Hair follicular keratinocyte (primary cell): ENCODE data around the genes QPCTL, DMWD and IGFL4.

DNA sequence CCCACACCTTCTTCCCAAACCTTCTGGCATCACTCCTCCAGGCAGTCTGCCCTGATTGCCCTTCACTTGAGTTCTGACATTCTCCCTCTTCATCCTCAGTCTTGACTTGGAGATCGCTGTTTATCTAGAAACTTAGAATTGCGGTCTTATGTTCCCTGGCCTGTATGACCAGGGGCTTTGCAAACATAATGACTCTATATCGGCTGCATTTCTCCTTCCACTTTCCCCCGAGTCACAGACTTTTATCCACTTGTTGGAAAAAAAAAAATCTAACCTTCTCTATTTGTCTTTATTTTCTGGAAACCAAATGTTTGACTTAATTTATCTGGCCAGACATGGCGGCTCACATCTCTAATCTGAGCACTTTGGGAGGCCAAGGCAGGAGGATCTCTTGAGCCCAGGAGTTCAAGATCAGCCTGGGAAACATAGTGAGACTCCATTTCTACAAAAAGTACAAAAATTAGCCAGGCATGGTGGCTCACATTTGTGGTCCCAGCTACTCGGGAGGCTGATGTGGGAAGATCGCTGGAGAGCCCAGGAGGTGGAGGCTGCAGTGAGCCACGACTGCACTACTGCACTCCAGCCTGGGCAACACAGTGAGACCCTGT lies 5.4 kb upstream of the OPA3 start:
- RAMPAGE, long total RNA, result no peak

DNA sequence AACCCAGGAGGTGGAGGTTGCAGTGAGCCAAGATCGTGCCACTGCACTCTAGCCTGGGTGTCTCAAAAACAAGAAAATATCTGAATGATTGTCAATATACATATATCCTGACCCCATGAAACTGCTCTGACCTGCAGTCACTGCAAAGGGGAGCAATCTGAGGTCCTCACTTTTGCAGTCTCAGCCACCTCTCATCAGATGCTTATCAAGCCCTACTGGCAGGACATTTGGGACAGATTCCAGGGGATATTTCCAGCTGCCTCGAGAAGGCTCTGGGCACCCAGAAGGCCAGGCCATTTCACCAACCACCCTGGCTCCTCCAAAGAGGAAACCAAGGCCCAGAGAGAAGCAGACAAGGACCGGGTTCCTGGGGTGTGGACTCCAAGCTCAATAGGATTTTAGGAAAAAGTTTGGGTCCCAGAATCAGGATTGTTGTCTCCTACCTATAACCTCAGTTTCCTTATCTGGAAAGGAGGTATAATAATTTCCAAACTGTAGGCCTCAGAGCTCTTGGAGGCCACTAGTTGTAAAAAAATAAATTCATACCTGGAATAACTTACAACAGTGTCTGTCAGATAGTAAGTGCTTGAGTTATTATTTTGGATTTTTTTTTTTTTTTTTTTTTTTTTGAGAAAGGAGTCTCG lies 2.2 kb downstream of the EML2 start:
- RAMPAGE, long total RNA, result no peak

DNA sequence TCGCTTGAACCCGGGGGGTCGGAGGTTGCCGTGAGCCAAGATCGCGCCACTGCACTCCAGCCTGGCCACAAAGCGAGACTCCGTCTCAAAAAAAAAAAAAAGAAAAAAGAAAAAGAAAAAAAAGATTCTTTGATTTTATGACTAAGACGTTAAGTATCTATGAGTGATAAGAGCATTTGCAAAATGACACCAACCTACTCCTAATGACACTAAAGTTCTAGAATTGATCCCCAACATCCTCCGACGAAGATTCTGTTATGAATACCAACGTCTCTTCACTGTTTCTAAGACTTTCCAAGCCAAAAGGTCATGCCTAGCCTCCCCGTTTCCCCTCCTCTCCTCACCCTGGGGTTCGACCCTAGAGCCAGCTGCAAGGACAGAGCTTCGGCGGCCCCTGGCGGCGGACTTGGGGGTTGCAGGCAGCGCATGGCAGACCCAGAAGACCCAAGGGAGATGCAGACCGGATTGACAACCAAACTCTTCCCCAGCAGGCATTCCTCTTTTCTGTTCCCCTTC lies 3.8 kb upstream of the EML2 start:
- RAMPAGE, long total RNA, result no peak

GRCh38 chr19:45643414-45644071 lies 4.3 kb upstream of the EML2 start:
- RAMPAGE, long total RNA, result no peak

DNA sequence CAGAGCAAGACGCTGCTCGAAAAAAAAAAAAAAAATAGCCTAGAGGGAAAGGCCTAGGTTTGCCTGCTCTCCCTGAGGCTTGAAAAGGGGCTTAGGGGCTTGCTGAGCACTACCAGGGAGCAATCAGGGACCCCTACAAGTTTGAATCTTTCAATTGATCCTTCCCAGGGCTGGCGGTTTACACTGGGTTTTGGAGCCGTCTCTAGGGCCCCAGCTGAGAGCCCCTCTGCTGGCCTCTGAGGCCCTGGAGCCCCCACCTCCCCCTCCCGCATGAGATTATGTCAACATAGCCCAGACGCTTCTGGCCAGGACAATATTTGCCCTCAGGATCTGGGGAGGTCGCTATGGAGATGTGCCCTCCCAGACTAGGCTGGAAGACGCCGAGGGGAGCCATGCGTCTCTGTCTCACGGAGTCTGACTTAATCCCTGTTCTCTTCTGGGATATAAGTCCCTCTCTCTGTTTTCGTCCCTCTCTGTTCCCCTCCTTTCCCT lies 10.2 kb upstream of the GIPR start:
- RAMPAGE, long total RNA, result no peak

DNA sequence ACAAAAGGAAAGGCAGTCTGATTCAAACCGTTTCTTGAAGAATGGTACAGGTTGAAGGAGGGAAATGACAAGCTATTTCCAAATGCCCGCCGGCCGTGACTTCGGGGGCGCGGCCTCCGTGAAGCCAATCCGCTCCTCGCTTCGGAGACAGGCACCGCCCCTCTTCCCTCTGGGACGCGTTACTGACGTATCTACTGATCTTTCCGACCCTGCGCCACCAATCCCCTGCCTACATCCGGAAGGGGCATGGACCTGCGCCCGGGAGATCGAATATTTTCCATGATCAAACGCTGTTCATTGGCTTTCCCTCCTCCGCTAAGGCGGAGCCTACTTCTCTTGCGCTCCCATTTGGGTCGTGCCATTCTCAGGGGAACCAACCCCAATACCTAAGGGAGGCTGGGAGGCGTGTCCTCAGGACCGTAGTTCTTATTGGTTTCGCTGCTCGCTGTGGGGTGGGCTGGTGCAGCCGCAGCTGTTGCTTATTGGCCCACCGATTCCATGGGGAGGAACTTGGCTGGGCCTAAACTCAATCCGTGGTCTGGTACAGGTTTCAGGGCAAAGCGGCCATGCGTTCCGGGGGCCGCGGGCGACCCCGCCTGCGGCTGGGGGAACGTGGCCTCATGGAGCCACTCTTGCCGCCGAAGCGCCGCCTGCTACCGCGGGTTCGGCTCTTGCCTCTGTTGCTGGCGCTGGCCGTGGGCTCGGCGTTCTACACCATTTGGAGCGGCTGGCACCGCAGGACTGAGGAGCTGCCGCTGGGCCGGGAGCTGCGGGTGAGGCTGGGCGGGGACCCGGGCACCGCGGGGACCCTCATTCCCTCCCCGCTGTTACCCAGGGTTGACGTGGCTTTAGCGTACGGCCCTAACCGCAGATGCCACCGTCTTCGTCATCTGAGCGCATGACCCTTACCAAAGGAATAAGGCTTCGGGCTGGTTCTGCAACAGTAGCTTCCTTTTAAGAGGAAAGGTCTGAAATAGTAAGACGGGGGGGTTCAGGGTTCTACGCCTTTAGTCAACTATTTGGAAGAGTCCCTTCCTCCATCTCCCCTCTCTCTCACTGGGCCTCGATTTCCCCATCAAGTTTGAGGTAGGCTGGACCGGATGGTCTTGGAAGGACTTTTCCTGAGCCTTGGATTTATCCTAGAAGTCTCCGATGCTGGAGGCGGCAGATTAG lies at the start of gene QPCTL:
QPCTL (plus strand) TSS at position 529 of the 1,173 bp plus-strand sequence.
- RAMPAGE, long total RNA, result start-site peak on the plus strand centred at position 570 of the sequence, 72 bp wide, 48 and 33 reads in 2 replicates

GRCh38 chr19:45729760-45730267 lies 882 bp downstream of the FBXO46 start:
- RAMPAGE, long total RNA, result no peak

GRCh38 chr19:45771430-45772092 lies 2.5 kb upstream of the SIX5 start:
- RAMPAGE, long total RNA, result no peak

GRCh38 chr19:45789051-45789537 lies 3.6 kb downstream of the DMWD start:
- RAMPAGE, long total RNA, result no peak

GRCh38 chr19:45791987-45793012 lies at the start of gene DMWD:
DMWD (minus strand) TSS chr19:45792845.
- RAMPAGE, long total RNA, result no peak

- RAMPAGE, long total RNA, result no peak
These were observed 6.4 kb upstream of the RSPH6A start for GRCh38 chr19:45821325-45822063.

GRCh38 chr19:45823567-45824582 lies 8.8 kb upstream of the RSPH6A start:
- RAMPAGE, long total RNA, result no peak

DNA sequence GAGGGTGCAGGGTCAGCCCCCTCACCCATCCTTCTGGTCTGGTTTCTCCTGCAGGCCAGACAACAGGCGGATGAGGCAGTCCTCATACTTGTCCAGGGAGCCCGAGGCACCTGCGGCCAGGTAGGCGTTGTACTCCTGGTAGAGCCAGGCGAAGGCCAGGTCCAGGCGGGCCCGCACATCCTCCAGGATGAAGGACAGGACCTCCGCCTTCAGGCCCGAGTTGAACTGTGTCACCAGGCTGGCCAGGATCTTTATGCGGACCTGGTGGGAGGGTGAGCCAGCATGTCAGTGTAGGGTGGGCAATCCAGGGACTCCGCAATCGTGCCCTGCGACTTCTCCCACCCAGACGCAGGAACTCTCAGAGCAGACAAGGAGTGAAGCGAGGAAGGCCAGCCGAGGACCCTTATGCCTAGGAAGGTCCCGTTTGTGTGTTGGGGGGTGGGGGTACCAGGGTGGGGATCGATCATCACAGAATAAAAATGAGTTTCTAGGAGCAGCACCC lies 13.9 kb upstream of the RSPH6A start:
- RAMPAGE, long total RNA, result no peak

DNA sequence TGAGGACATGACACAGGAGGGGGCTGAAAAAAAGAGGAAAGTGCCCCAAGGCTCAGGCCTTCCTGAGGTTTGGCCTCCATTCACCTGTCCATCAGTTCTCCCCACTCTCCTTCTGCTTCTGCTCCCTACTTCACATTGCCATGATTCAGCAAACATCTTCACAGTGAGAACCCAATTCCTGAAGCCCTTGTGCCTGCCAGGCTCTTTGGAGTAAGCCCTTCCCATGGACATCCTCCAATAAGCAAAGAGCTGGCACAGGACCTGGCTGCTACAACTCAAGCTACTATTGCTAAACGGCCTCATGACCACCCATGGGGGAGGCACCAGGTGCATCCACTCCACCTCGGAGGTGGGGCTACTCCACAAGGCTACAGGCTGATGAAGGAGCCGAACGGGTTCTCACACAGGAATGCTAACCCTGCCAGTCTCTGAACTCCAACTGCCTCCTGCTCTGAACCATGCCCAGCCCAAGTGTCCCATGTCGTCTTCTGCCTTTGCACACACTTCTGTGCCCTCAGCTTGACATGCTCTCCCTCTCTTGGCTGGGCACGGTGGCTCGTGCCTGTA lies 10.0 kb downstream of the SYMPK start:
- RAMPAGE, long total RNA, result no peak

- RAMPAGE, long total RNA, result no peak
These were observed 1.1 kb downstream of the SYMPK start for GRCh38 chr19:45861869-45862242.

DNA sequence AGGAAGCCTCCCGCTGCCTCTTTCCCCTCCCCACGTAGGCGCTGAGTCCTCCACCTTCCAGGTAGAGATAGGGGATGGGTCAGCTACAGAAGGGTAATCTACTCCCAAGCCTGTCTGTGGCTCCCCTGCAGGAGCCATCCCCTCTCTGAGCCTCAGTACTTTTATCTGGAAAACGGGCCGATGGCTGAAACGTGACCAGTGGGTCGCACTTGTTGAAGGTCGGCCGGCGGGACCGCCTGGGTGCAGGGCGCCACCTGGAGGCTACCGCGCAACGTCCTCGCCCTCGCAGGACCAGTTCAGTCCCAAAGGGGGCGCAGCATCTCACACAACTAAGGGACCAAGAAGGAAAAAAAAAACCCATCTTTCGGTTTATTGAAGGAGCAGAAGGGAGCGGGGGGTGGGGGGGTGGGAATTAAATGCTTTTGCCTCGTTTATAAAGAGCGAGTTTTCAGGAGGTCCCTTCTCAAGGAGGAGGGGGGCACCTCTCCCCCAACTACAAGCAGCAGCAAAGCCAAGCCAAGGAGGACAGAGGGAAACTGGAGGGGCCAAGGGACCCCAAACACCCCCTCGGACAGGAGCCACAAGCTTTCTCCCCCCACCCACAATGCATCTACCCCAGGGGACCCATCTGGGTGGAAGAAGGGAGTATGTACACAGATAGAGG lies 2.5 kb downstream of the IRF2BP1 start:
- RAMPAGE, long total RNA, result no peak

GRCh38 chr19:45913832-45914310 lies 707 bp downstream of the NANOS2 start:
- RAMPAGE, long total RNA, result no peak

DNA sequence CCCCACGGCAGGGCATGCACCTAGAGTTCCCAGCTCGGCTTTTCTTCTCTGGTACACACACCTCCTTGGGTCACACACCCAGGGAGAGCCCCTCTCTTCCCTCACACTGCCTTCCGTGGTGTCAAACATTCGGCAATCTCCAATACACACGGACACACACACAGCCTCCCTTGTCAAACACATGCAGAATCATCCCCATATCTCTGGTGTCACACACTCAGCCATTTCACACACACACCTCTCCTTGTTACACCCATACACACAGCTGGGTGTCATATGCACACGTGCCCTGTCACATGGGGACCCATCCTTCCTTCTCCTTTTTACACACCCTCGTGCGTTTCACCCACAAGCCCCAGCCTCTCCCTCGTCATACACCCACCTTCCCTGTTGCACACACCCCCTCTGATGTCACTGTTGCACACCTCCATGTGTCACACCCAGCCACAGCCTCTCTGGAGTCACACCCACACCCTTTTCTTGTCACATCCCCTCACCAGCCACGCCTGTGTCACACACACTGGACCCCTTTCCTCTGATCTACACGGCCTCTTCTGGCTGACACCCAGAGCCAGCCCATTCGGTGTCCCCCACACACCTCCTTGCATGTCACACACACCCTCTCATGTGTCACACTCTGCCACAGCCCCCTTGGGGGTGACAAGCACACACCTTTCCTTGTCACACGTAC lies 1.7 kb downstream of the NOVA2 start:
- RAMPAGE, long total RNA, result no peak

DNA sequence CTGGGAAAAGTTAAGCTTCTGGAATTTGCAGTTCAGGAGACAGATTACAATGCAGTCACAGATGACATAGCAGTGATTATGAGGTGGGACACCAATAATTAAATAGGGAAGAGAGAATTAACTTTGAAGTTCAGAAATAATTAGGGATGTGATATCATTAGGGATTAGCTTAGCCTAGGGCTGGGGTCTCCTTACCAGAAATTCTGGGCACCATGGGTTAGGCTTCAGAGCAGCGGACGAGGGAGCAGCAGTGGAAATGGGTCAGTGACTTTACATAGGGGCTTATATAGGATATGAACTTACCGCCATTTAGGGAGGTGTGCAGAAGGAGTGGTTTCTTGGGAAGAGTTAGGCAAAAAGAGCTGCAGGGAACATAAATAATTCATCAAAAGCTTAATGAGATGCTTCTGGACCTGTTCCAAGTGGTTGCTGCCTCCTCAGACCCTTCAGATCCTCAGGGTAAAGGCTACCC lies at the start of gene IGFL4:
IGFL4 (minus strand) TSS at position 254 of the 472 bp plus-strand sequence.
- RAMPAGE, long total RNA, result no peak

GRCh38 chr19:46189857-46190410 lies 39.6 kb upstream of the IGFL1 start:
- RAMPAGE, long total RNA, result no peak